Diencephalon (tissue), 2 donors: ENCODE data around the genes GOLGA6L6, GOLGA8S and MKRN3.

DNA sequence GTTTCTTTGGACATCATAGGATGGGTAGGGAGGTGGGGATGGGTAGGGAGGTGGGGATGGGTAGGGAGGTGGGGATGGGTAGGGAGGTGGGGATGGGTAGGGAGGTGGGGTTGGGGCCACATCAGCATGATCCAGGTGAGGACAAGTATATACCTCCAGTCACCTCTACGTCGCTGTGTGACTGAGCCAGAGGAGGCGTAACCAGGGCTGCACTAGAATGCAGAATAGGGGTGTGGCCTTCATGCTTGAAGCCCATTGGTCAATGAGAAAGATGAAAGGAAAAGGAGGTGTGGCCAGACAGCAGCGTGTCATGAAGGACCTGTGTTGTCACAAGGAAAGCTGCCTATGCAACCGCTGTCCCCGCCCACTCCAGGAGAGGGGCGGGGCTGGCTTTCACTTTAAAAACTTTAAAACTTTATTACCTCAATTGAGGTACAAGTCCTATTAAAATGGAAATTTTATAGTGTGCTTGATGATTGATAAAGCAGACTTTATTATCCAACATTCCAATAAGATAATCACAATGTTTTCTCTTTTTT is at the start of gene GOLGA6L6:
GOLGA6L6 (minus strand) TSS at position 219 of the 539 bp plus-strand sequence.
- RAMPAGE, long total RNA: no peak

GRCh38 chr15:21344963-21345412 is 95.3 kb downstream of the POTEB3 start:
- RAMPAGE, long total RNA: no peak

DNA sequence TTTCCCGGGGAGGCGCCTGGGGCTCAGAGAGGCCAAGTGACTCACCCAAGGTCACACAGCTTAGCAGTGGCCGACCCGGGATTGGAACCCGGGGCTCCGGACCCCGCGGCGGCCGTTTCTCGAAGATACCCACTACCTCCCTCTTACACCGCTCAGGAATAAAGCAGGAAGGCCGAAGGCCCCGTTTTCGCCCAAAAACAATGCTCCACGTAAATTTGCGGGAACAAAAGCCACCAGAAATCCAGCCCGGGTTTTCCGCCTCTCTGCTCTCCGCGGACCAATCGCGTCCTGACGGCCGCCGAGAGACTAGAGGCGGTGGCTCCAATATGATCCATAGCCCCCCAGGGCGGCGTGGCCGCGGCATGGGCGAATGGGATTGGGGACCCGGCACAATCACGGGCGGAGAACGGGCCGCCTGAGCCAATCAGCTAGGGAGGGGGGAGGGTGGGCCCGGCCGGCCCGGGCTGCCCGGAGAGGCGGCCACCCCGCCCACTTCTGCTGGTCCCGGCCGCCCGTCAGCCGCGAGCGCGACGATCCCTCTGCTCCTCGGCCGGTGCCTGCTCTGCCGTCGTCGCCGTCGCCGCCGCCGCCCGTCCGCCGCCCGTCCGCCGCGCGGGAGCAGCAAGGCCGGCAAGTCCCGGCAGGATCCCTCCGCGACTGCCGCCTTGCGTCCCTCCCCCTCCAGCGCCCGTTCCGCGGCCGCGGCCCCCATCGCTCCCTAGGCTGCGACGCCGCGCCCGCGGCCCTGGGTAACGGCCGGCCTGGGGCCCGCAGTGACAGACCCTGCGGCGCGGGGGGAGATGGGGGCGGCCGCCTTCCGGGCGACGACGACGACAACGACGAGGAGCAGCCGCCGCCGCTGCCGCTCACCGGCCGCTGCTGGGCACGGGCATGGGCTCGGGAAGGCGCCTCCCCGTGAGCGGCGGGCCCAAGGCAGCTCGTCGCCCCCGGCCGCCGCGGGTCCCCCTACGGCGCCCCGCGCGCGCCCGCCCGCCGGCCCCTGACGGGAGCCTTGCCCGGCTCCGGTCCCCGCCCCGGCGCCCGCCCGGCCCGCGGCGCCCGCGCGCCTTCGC is 163.2 kb downstream of the OR4N4 start:
- RAMPAGE, long total RNA: no peak

- RAMPAGE, long total RNA: no peak
Measured at GRCh38 chr15:22787223-22787900, 918 bp downstream of the NIPA1 start.

DNA sequence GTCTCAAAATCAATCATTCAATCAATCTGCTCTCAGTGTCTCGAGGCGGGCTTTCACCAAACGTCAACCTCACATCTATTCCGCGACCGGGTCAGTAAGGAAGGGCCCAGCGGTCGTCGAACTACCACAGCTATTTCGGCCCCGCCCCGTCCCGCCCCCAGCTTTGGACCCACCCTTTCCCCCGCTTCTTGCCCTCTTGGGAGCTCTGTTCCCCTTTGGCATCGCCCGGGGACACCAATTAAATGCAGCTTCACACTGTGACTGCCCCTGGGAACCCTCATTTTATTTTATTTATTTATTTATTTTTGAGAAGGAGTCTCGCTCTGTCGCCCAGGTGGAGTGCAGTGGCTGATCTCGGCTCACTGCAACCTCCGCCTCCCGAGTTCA is 1.0 kb upstream of the NIPA2 start:
- RAMPAGE, long total RNA: no peak

DNA sequence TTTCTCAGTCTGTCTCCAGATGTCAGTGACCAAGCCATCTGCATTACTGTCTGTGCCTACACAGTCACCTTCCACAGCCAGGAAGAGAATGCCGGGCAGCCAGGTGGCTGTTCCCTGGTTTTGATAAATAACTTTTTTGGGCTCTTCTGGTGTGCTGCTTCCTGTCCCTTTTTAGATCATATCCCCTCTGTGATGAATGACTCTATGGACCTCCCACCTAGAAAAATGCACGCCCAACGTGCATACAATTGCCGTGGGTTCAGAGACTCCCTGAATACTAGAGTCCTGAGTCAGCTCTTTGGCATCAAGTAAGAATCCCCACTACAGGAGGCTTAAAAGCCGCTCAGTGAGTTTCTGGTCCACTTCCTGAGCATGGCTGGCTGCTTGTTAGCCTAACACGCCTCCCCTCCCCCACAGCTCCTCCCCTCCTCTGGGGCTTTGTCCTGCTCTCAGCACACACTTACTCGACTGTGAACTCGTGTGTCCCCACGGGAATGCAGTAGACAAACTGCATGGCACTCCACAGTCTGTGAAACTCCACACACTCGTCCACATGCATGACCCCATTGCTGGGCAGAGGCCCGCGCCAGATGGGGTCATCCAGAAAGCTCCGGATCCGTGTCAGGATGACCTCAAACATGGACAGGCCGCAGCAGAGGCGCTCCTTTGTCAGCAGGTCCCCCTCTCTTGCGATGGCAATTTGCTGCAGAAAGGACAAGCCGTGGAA is 34.7 kb downstream of the NIPA2 start:
- RAMPAGE, long total RNA: no peak

GRCh38 chr15:22978867-22980123 is 873 bp downstream of the CYFIP1 start:
- RAMPAGE, long total RNA: no peak

DNA sequence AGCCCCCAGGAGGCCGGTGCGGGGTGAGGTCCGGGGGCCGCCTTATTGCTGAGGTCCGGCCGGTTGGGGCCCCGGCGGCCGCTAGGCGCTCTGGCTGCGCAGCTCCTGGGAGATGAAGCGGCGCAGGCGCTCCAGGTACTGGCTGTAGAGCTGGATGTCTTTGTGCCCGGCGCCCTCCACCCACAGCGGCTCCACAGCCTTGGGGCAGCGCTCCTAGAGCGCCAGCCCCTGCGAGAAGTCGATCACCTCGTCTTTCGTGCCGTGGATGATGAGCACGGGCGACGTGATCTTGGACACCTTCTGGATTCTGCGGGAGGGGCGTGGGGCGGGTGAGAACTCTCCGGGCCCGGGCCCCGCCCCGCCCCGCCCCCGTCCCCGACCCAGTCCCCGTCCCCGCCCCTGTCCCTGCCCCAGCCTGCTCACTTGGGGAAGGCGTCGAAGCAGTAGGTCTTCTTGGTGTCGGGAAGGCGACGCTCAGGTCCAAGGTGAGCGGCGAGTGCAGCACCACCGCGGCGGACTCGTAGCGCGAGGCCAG is 89.2 kb upstream of the GOLGA6L1 start:
- RAMPAGE, long total RNA: no peak

- RAMPAGE, long total RNA: no peak
Measured at GRCh38 chr15:23354575-23354941, at the start of gene GOLGA8S. TSS of gene GOLGA8S (plus strand) at chr15:23354748.

DNA sequence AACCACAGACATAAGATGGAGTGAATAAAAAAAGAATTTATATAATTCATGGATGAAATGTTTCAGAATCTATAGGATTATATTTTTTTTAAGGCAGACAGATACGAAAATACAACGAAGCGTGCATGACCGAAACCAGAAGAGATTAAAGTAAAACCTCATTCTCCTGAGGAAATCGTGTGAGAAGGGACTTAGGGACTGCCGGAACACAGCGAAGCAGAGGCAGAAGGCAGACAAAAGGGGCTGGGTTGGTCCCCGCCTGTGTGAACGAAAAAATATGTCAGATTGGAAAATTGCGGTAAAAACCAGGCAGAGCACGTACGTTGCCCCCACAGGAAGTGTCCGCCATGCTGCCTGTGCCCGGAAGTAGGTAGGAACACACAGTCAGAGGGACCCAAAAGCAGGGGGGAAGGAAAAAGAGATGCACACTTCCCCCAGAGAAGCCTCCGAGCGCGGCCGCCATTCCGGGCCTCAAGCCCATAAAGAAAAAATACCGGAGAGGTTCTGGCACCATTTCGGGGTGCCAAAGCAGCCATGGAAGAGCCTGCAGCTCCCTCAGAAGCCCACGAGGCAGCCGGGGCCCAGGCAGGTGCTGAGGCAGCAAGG is at the start of gene MKRN3:
MKRN3 (plus strand) TSS at position 426 of the 606 bp plus-strand sequence.
- RAMPAGE, long total RNA: start-site peak on the plus strand centred at position 447 of the sequence, 57 bp wide, 18 and 79 reads in 2 replicates

GRCh38 chr15:23798187-23798638 is 111.1 kb upstream of the NDN start:
- RAMPAGE, long total RNA: no peak

GRCh38 chr15:23840110-23840510 is 153.0 kb upstream of the NDN start:
- RAMPAGE, long total RNA: no peak

DNA sequence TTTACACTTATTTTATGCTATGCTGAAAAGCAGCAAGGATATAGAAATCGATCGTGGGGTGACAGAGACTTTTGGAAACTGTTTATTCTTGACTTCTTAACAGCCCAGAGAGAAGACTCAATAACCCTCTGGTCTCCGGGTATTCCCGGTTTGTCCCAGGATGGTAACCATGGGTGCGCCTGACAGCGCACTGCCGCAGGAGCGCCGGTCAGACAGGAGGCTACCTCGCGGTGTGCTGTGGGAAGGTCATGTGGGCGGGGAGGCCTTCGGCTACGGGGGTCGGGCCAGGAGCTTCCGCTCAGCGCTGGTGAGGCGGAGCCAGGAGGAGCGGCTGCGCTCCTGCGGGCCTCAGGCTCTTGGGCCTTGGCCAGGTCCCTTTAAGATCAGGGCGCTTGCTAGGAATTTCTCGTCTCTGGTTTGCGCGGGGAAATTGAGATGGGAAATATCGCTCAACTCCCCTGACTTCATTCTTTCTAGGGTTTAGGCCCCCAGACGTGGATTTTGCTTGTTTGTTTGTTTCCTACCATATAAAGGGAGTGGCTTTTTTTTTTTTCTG is 182.3 kb upstream of the NDN start:
- RAMPAGE, long total RNA: no peak

- RAMPAGE, long total RNA: no peak
Measured at GRCh38 chr15:24101460-24102026, 414.4 kb upstream of the NDN start.

- RAMPAGE, long total RNA: no peak
Measured at GRCh38 chr15:24260944-24261311, 414.6 kb upstream of the NPAP1 start.

DNA sequence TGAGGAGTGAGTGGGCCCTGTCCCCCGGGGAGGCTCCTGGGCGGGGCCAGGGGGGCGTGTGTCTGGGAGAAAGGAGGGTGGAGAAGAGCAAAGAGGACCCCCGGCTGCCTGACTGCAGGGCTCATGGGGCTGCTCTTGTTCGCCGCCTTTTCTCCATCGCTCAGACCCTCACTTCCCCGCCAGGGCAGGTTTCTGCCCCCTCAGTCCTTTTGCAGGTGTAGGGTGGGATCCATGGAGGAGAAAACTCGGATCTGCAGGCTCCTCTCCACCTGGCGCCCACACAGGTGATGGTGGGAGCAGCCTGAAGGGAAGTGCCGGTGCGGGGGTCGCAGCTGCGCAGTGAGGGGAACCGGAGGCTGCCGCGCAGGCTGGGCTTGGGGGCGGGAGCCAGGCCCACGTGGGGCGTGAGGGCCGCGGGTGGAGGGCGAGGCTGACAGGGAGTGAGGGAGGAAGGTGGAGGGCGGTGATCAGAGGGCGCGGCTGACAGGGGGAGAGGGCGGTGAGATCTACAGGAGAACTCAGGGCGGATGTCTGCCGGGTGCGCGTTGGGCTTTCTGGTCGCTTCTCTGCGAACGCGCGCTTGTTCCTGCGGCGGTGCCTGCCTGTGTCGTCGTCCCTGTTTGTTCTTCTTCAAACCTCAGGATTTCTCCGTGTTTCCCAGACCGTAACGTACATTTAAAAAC is 198.2 kb upstream of the NPAP1 start:
- RAMPAGE, long total RNA: no peak

- RAMPAGE, long total RNA: no peak
Measured at GRCh38 chr15:24772228-24772904, 96.8 kb downstream of the NPAP1 start.

- RAMPAGE, long total RNA: no peak
Measured at GRCh38 chr15:24825773-24826259, 129.0 kb upstream of the SNRPN start.

- RAMPAGE, long total RNA: no peak
Measured at GRCh38 chr15:25399468-25400020, 39.3 kb downstream of the UBE3A start.

DNA sequence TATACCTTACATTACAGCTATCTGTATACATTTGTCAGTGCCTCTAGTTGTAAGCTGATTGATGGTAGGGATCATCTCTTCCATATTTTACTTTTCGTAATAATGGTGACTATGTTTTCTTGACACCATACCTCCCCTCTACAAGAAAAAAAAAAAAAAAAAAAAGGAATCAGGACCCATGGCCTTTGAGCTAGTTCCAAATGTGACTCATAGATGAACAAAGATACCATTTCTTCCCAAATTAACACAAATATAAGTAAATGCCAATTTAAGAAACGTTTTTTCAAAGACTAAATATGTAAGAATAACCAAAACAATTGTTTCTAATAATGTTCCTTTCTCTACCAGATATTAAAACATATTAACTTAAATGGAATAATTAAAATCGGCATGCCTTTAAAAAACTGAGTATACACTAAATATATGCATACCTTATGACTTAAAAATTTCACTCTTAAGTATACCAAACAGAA is 23.1 kb downstream of the UBE3A start:
- RAMPAGE, long total RNA: no peak